Transverse colon (tissue), 4 donors: ENCODE measurements around a stretch of chr22.

GRCh38 chr22:46655950-46656623 lies 35.9 kb downstream of the GRAMD4 start:
- PRO-cap, result no peak
- RAMPAGE, long total RNA, 4 experiments, result no peak in any of the 4 experiments

DNA sequence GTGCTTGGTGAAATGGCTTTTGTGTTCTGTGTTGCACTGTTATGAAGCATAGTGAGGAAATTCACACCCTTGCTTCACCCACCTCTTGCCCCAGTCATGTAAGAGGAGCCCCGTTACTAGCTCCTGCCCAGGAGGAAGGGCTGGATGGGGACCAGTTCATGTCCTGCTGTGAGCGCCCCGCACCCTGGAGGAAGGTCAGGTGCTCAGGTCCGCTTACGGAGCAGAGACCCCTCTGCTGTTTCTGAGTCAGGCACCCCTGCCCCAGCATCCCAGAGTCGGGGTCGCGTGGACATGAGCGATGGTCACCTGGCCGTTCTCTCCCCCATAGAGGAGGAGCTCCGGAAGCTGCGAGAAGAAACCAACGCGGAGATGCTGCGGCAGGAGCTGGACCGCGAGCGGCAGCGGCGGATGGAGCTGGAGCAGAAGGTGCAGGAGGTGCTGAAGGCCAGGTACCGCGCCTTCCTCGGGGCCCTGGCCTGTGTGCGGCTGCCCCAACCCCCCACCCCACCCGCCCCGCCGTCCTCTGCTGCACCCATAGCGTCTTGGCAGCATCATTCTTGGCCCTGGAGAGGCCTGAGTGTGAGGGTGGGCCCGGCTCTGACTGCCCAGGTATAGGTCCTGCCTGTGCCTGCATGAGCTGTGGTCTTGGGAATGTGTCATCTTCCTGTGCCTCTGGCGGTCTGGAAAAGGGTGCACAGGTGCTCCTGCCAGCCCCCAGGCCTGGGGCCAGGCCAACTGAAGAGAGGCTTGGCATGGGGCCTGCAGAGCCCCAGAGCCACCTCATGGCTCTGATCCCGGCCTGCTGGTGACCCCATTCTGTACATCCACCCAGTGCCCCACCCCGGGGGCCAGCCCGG lies 37.9 kb downstream of the GRAMD4 start:
- PRO-cap, result no peak
- RAMPAGE, long total RNA, 4 experiments, result start-site peak on the plus strand in 1 of 4 experiments, centred at positions 211 to 384 of the sequence, 5 to 16 reads per replicate

GRCh38 chr22:46731240-46732162 lies 6.6 kb downstream of the CERK start:
- PRO-cap, result bidirectional peak, plus-strand start at chr22:46731656, minus-strand start at chr22:46731565
- RAMPAGE, long total RNA, 4 experiments, result no peak in any of the 4 experiments

GRCh38 chr22:46816039-46816746 lies 53.7 kb downstream of the TBC1D22A start:
- PRO-cap, result no peak
- RAMPAGE, long total RNA, 4 experiments, result no peak in any of the 4 experiments

DNA sequence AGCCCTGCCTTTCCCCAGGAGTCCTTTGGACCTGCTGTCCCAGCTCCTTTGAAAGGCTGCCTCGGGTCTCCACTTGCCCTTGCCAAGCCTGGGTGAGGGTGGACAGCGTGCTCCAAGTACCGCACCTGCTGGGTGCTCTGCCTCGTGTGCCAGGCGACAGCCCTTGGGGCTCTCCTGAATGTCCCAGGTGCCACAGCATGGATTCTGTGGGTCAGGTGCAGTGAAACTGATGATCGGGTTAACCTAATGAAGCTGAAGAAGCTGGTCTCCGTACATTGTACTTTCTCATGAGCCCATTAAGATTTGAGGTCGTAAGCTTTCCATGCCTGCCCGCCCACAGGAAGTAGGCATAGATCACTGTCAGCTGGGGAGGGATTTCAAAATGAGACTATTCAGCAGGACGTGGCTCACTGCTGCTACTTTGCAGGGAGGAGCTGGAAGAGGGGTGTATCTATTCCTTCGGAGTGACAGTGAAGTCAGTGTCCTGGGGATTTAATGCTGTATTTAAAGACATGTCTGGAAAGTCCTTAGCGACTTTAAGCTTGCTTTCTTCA lies 281.9 kb downstream of the TBC1D22A start:
- PRO-cap, result no peak
- RAMPAGE, long total RNA, 4 experiments, result start-site peak on the plus strand in 1 of 4 experiments, centred at position 211 of the sequence, 6 reads per replicate

GRCh38 chr22:47090397-47091686 lies 328.4 kb downstream of the TBC1D22A start:
- PRO-cap, result no peak
- RAMPAGE, long total RNA, 4 experiments, result no peak in any of the 4 experiments

DNA sequence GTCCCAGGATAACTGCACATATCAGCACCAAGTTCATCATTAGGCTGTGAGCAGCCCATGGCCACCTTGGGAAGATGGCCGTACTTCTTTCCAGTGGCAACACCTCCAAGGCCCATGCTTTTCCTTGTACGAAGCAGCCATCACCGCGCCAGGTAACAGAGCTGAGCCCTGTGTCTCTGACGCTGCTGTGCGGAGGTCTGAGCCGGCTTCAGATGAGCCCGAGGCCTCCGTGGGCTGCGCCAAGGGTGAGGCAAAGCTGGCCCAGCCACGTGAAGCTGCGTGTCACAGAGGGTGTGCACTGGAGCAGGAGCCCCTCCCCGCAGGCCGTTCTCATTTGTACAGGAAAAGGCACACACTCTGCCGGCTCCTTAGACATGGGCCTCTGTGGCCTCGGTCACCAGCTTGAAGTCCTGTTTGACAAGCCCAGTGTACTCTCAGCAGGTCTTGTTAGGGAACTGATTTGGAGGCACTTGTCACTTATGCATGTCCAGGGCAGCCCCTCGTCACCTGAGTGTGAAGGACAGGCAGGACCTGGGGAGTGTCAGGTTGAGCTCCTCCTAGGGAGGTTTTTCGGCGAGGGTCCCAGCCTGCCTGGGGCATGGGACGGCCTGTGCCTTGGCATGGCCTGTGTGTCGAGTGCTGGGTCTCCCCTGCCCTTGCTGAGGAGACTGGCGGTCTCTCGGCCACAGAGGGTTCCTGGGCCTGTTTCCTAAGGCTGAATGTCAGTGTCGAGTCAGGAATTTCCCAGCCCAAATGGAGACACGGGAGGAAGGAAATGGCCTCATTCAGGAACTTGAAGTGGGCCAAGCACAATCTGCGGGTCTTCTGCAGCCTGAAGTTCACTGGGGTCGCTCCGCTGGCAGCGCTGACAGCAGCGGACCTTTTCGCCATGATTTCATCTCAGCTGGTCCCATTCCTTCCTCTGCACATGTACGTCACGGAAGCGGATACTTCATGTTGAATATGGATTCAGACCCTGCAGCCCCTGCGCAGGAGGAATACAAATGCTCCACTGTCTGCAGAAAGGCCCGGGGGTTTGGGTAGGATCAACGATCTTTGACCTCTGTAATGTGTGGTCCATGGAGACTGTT lies 401.8 kb downstream of the TBC1D22A start:
- PRO-cap, result no peak
- RAMPAGE, long total RNA, 4 experiments, result start-site peak on the plus strand in 1 of 4 experiments, centred at position 495 of the sequence, 6 reads per replicate

DNA sequence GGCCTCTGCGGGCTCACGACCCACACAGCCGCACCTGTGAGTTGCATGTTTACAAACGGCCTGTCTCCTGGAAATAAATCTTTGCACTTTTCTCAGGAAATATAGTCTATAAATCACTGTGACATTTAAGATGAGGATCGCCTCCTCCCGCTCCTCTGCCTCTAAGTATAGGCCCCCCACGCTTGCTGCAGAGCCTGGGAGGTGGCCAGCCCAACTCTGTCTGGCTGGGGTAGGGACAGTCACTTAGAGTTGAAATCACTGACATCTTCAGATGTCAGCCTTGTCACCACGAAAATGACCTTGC lies 854.8 kb upstream of the TAFA5 start:
- PRO-cap, result unidirectional peak, minus-strand start at position 186 of the sequence
- RAMPAGE, long total RNA, 4 experiments, result no peak in any of the 4 experiments

DNA sequence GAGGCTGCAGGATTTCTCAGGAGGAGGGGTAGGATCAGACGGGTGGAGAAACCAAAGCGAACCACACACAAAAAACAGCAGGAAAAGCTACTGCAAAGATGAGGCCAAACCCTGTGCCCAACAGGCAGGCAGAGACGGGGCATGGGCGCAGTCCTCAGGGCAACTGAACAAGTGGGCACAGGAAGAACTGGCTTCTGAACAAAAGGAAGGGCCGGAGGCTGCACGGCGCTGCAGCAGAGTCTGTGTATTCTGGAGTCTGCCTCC lies 701.0 kb upstream of the TAFA5 start:
- PRO-cap, result unidirectional peak, plus-strand start at position 201 of the sequence
- RAMPAGE, long total RNA, 4 experiments, result no peak in any of the 4 experiments

- PRO-cap, result no peak
- RAMPAGE, long total RNA, 4 experiments, result no peak in any of the 4 experiments
Measured at GRCh38 chr22:48405563-48406061, 83.7 kb upstream of the TAFA5 start.

DNA sequence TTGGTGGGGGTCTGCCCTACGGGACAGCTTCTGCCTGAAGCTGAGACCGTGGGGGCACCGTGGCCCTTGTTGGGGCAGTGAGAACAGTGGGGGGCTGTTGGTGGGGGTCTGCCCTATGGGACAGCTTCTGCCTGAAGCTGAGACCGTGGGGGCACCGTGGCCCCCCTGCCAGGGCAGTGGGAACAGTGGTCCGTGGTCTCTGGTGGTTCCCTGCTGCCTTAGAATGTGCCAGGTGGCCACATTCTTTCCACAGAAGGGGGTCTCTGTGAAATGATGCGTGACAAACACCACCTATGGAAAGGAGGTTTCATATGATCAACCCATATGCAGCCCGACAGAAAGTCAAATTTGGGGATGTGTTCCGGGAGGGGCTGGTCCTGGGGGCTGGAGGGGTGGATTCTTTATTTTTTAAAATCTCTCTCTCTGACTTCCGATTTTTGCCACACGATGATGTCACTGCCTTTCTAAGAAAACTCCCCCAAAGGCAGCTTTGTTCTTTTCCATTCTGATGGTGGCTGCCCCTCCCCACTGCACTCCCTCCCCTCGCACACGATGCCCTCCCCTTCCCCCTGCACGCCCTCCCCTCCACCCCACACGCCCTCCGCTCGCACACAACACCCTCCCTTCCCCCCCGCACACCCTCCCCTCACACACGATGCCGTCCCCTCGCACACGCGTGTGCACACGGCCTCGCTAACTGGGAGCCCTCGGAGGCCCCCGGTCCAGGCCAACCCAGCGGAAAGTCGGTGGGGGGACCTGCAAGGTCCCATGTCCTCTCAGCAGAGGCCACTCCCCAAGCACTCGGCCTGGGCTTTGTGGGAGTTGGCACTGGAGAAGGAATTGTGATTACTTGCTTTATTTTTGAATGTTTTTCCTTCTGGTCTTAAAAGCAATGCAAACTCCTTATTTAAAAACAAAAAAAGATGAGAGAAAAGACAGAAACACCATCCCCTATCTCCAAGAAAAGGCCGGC lies 151.9 kb downstream of the TAFA5 start:
- PRO-cap, result no peak
- RAMPAGE, long total RNA, 4 experiments, result no peak in any of the 4 experiments

- PRO-cap, result no peak
- RAMPAGE, long total RNA, 4 experiments, result no peak in any of the 4 experiments
Measured at GRCh38 chr22:49369046-49369665, 458.5 kb downstream of the BRD1 start.

- PRO-cap, result no peak
- RAMPAGE, long total RNA, 4 experiments, result no peak in any of the 4 experiments
Measured at GRCh38 chr22:49502160-49502444, 325.6 kb downstream of the BRD1 start.

DNA sequence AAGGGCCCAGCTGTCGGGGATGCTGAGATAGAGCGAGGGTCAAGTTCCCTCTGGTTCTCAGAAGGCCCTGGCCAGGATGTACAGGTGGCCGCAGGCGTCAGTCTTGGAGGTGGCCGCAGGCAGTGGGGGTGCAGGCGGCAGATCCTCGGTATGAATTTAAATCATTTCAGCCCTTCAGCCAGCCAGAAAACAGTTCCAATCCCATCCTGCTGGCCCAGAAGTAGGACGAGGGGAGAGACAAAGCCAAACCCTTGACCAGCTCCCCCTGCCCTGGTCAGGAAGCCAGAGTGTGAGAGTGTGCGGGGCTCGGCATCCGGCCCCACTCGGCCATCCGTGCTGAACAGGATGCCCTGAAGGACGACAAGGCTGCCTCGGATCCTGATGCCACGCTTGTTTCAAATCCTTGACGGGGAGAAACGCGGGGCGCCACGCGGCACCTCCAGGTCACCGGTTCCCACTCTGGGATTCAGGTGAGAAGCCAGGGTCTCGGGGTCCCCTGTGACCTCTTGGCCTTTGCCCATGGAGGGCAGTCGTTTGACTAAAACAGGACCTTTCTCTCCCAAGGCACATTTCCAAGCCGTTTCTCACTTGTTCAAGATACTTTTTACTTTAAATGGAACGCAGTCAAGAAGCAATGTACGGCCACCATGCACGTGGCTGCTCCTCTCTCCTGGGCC lies 167.8 kb downstream of the BRD1 start:
- PRO-cap, result no peak
- RAMPAGE, long total RNA, 4 experiments, result no peak in any of the 4 experiments

- PRO-cap, result unidirectional peak, minus-strand start at chr22:49789432
- RAMPAGE, long total RNA, 4 experiments, result no peak in any of the 4 experiments
Measured at GRCh38 chr22:49789308-49790033, 38.2 kb downstream of the BRD1 start.

- PRO-cap, result no peak
- RAMPAGE, long total RNA, 4 experiments, result no peak in any of the 4 experiments
Measured at GRCh38 chr22:49824714-49825094, 3.0 kb downstream of the BRD1 start.

GRCh38 chr22:49934910-49935592 lies 16.6 kb downstream of the CRELD2 start:
- PRO-cap, result bidirectional peak, plus-strand start at chr22:49935500, minus-strand start at chr22:49935275
- RAMPAGE, long total RNA, 4 experiments, result no peak in any of the 4 experiments

- PRO-cap, result unidirectional peak, minus-strand start at chr22:49944745; unidirectional peak, minus-strand start at chr22:49944788; unidirectional peak, minus-strand start at chr22:49944842; unidirectional peak, minus-strand start at chr22:49945374
- RAMPAGE, long total RNA, 4 experiments, result no peak in any of the 4 experiments
Measured at GRCh38 chr22:49944599-49945644, 15.7 kb upstream of the PIM3 start.

GRCh38 chr22:49953909-49954306 lies 6.7 kb upstream of the PIM3 start:
- PRO-cap, result no peak
- RAMPAGE, long total RNA, 4 experiments, result no peak in any of the 4 experiments

DNA sequence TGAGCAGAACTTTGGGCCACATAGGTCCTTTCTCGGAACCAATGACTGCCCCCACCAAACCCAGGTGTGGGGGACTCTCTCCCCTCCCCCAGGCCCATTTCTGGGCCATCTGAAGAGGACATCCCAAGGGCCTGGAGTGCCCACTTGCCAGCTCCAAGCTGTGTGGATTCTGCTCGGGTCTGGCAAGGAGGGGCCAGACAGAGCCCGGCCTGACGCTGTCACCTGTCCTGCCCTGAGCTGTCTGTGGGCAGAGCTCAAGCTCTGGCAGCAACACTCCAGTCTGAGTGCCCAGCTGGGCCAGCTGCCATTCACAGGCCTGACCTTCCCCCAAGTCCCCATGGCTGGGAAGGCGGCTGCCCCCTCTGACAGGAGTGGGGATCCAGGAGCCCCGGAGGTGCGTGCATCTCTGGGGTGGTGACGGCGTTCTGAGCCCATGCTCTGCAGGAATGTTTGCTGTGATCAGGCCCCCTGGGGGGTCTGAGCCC lies 6.2 kb upstream of the PIM3 start:
- PRO-cap, result no peak
- RAMPAGE, long total RNA, 4 experiments, result no peak in any of the 4 experiments